Foreskin keratinocyte (primary cell): ENCODE results near the gene WIPF1.

GRCh38 chr2:174567681-174568427 lies 29.8 kb downstream of the WIPF1 start:
- RAMPAGE, total RNA: no peak

DNA sequence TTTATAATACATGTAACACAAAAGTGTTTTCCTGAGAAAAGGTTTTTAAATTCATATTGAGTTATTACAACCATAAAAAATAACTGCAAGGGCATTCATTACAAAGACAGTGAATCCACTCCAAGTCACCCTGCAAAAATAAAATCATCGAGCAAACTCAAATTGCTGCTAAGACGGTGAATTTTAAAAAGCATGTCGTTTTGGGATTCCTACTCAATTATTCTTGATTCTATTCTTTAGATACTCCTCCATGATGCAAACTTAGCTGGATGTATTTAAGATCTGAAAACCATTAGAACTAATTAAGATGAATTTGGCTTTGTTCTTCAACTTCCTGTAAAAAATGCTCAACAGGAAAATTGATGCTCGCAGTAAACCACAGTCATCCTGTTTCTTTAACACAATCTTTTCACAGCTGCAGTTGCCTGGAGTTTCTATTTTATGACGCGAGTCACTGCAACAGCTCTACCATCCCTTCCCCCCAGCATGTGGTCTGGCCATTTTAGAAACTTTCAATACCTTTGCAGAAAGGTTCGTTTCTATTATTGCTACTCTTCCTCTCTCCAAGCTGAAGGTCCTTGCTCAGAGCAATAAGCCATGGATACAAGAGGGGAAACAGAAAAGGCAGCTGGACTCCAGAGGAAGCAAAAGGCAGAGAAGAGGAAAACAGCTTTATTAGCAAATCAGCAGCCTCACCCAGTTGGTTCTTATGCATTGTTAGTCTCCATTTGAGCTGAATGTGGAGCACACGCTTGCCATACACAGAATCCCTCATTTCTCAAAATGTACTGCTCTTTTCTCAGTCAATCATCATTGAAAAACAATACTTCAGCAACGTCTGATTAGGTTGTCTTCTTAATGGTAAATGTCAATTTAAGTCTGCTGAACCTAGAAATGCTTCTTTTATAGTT lies 4.0 kb downstream of the WIPF1 start:
- RAMPAGE, total RNA: no peak

GRCh38 chr2:174597507-174598100 lies at the start of gene WIPF1:
WIPF1 (minus strand) TSS chr2:174597804.
- RAMPAGE, total RNA: no peak

DNA sequence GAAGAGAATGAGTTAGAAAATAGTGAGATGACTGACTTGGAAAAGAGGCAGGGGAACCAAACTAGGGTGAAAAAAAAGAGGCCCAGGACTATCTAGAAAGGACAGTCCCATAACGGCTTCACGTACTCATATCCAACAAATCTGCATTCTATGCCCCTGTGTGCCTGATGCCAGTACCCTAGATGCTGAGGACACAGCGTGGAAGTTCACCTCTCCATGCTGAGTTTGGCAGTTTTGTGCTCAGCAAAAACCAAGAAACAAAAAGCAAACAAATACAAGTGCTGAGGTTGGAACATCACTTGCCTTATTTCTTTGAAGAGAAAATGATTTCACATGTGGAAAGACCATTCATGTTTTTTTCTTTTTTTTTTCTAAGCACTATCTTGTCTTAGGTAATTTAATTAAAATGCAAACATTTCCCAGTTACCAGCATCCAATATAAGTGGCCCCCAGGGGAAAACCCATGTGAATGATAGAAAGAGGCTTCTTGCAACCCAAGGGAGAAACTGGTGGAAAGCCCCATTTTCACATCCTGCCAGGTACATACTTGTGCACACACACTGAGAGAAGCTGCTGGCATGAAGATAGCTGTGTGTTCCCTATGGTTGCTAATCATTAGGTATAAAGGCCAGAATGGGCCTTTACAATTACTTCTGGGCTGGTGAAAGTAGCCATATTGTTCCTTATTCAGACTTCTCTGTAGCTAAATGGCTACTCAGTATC lies 10.7 kb upstream of the WIPF1 start:
- RAMPAGE, total RNA: no peak

- RAMPAGE, total RNA: no peak
Measured at GRCh38 chr2:174626599-174627200, 29.1 kb upstream of the WIPF1 start.

DNA sequence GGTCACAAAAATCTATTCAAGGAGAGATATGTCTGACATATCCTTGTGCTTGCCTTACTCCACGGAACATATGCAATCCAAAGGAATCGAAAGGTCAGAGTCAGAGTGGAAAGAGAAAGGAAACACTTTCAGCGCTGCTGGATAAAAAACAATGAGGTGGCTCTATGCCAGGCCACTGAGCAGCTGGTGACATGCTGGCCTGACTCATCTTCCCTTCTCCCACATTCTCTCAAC lies 6.8 kb downstream of the CHN1 start:
- RAMPAGE, total RNA: no peak

DNA sequence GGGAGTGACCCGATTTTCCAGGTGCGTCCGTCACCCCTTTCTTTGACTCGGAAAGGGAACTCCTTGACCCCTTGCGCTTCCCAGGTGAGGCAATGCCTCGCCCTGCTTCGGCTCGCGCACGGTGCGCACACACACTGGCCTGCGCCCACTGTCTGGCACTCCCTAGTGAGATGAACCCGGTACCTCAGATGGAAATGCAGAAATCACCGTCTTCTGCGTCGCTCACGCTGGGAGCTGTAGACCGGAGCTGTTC lies 306.1 kb upstream of the ATP5MC3 start:
- RAMPAGE, total RNA: no peak

DNA sequence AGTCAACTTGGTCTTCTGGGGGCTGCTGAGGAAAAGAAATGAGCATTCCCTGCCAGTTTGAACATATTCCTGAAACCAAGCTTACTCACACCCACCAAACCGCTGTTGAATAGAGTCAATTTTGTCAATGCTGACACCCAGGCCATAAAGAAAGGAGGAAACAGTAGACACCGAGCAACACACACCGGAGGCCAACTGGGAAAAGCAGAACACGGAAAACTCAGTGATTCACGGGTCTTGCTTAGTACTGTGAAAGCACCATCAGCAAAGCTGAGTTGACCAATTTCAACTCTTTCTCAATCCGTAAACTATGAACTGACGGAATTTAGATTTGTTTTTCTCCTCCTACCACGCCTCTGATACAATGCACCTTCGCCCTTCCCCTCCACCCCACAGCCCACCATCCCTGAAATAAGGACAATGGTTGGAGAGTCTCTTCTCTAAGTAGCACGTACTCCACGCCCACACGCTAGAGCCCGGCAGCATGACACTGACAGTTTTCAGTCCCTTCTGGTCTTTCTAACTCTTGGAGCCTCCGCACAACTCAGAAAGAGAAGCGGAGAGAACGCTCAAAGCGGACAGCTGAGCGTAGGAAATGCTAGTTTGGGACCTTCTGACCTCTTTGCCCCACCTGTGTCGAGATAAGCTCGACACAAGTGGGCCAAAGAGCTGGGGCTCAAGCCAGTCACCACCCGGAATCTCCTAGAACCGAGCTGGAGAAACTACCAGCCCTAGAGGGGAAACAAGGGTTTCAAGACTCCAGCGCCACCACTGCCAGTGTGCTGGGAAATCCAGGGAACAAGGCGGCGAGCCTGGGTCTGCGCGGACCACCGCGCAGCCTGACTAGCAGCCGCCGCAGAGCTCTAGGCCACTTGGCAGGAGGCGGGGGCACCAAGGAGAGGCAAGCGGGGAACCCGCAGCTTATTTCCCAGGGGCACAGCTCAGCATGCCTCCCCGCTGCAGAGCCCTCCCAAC lies 618 bp downstream of the LNPK start:
- RAMPAGE, total RNA: no peak

GRCh38 chr2:176079467-176080570 lies 3.9 kb downstream of the EVX2 start:
- RAMPAGE, total RNA: no peak

GRCh38 chr2:176096975-176098086 lies 2.3 kb upstream of the HOXD12 start:
- RAMPAGE, total RNA: no peak

GRCh38 chr2:176098093-176098574 lies 1.5 kb upstream of the HOXD12 start:
- RAMPAGE, total RNA: no peak

- RAMPAGE, total RNA: no peak
Measured at GRCh38 chr2:176107485-176107984, 455 bp downstream of the HOXD11 start.

GRCh38 chr2:176113605-176114467 lies 2.7 kb upstream of the HOXD10 start:
- RAMPAGE, total RNA: no peak

DNA sequence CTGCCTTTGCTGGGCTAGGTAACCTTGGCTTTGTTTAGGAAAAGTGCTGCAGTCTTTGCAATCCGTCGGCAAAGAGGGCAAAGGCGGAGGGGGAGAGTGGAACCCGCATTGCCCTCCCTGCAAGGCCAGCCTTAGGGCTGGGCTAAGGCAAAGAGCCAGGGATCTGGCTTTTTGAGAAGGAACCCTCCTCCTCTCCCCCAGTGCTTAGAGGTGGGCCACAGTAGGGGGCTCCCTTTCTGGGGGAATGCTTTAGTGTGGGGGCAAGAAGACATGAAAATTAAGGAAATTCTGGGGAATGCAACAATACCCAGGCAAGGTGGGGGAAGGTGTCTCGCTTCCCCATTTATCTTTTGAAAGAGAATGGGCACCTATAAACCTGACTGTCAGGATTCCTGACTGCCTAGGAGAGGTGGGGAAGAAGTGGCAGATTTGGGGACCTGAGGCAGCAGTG lies 1.5 kb downstream of the HOXD10 start:
- RAMPAGE, total RNA: no peak

DNA sequence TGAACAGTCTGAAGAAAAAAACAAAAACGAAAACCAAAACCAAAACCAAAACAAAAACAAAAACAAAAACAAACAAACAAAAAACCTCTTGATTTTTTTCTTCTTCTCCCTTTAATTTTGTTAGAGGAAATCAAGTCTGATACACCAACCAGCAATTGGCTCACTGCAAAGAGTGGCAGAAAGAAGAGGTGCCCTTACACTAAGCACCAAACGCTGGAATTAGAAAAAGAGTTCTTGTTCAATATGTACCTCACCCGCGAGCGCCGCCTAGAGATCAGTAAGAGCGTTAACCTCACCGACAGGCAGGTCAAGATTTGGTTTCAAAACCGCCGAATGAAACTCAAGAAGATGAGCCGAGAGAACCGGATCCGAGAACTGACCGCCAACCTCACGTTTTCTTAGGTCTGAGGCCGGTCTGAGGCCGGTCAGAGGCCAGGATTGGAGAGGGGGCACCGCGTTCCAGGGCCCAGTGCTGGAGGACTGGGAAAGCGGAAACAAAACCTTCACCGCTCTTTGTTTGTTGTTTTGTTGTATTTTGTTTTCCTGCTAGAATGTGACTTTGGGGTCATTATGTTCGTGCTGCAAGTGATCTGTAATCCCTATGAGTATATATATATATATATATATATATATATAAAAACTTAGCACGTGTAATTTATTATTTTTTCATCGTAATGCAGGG lies 2.4 kb downstream of the HOXD10 start:
- RAMPAGE, total RNA: no peak

DNA sequence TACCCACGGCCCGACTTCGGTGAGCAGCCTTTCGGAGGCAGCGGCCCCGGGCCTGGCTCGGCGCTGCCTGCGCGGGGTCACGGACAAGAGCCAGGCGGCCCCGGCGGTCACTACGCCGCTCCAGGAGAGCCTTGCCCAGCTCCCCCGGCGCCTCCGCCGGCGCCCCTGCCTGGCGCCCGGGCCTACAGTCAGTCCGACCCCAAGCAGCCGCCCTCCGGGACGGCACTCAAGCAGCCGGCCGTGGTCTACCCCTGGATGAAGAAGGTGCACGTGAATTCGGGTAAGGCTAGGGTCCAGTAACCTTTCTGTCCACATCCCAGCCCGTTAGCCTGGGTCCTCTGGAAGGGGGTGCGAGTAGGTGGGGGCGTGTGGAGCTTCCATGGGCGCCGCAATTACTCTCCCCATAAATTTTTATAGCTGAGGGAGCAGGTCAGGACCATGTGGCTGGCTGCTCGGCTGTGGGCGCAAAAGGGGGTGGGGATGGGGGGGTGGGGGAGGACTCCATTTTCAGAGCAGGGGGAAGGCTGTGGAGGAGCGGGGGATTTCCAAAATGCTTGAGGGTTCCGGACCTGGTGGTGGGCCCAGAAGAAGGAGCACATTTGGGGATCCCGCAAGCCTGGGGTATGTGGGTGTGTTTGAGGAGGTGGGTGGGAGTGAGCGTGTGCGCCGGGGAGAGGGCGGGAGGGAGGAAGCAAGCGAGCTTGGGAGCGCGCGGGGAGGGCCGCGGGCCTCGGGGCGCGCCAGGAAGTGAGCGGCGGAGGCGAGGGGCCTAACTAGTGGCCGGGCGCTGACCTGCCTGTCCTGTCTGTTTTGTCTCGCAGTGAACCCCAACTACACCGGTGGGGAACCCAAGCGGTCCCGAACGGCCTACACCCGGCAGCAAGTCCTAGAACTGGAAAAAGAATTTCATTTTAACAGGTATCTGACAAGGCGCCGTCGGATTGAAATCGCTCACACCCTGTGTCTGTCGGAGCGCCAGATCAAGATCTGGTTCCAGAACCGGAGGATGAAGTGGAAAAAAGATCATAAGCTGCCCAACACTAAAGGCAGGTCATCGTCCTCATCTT lies 770 bp downstream of the HOXD4 start:
- RAMPAGE, total RNA: no peak

- RAMPAGE, total RNA: no peak
Measured at GRCh38 chr2:176160417-176161399, 3.6 kb downstream of the HOXD3 start.

GRCh38 chr2:176178565-176179191 lies 9.8 kb upstream of the HOXD1 start:
- RAMPAGE, total RNA: no peak

DNA sequence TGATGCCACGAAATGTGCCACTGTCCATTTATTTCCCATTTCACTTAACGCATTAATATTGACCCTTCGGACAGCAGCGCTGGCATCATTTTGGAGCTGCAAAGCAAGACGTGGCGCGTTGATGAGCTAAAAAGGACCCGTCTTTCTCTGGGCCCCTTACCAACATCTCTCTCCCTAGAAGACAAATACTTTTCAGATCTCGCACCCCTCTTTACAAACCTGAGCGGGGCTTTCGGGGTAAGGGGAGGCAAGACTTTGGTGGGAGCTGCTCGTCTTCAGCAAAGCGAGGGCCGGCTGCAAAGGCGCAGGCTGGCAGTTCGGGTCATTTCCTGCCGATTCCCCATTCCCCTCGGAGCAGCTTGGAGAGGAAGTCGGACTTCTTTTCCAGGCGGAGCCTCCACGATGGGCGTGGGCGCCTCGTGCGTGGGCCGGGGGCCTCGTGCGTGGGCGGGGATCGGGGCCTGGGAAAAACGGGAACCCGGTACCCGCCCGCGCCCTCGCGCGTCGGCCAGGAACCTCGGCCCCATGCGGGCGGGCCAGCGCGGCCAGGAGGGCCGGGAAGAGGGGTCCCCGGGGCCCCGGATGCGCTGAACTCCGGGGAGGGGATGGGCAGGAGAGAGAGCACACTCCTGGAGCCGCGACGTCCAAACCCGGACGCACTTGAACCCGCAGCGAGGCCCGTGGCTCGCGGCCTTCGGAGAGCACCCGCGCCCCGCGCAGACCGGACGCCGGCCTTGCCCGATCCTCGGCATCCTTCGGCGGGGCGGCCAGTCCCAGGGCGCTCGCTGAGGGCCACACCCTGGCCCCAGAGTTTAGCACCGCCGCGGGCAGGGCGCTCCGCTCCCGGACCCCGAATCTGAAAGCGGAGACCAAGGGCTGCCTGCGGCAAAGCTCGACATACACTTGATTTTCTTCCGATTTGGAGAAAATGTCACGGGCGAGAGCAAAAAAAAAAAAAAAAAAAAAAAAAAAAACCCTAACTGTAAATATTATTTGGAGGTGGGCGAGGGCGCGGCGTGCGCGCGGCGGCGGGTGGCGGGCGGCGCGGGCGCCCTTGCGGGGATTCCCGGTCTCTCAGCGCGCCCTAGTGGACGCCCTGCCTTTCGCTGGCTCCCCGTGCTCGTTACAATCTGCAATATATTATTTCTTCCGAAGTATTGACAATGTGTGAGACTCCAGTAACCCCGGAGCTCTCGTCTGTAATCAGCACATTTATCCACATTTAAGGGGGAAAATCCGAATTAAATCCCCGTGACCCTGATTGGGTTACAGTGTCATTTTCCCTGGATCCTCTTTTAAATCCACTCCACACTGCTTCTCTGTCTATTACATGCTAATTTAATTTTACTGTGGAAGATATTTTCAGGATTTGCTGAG lies 368.5 kb downstream of the MTX2 start:
- RAMPAGE, total RNA: no peak

DNA sequence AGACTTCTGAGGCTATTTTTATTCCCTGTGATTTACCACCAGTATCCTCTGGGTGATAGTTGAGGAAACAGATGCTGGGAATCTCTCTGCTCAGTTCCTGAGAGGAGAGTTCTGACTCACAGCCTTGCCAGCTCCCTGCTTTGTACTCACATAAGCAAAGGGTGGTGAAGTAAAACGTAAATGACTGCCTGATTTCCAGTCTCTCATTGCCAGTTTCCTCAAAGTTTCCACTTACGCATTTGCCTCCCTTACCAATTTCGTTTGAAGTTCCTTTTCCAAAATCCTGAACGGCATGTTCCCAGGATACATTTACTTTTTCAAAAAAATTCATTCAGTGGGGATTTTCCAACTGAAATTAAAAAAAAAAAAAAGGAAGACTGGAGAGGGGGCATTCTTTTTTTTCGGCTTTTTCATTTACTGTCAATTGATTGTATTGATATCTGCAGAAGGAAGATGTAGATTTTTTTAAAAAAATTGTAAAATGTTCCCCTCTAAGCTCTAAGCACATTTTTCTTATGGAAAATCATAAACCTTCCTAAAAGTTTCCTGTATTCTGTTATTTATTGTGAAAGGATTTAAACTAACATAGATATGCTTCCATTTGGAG lies 69.0 kb upstream of the HNRNPA3 start:
- RAMPAGE, total RNA: no peak